Brain (tissue), 1 donor: Measurements from ENCODE around the genes FOSB, SNRPD2, QPCTL, NANOS2 and GNG8.

DNA sequence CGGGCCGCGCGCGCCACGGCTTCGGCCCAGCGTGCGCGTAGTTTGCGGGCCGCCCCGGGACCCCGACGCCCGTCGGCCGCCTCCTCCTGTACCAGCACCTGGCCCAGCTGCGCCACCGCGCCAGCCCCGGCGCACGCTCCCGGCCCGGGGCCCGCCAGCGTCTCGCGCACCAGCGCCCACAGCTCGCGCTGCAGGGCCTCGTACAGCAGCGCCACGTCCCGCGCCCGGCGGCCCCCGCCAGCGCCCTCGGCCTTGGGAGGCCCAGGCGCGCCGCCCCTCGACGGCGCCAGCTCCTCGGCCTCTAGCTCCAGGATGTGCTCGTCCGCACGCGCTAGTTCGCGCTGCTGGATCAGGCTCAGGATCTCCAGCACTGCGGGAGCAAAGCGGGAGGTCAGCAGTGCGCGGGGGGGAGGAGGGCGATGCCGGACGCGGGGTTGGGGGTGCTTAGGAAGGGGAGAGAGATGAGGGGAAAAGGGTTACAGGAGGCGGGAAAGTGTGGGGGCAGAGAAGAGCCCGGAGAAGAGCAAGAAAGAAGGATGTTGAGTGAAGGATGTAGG is 10.7 kb downstream of the EXOC3L2 start:
- RRBS: 8% methylated on average over 38 of the region's 66 CpGs

GRCh38 chr19:45264931-45265130 is 13.8 kb downstream of the MARK4 start:
- RRBS: 92% methylated on average over 2 of the region's 5 CpGs

DNA sequence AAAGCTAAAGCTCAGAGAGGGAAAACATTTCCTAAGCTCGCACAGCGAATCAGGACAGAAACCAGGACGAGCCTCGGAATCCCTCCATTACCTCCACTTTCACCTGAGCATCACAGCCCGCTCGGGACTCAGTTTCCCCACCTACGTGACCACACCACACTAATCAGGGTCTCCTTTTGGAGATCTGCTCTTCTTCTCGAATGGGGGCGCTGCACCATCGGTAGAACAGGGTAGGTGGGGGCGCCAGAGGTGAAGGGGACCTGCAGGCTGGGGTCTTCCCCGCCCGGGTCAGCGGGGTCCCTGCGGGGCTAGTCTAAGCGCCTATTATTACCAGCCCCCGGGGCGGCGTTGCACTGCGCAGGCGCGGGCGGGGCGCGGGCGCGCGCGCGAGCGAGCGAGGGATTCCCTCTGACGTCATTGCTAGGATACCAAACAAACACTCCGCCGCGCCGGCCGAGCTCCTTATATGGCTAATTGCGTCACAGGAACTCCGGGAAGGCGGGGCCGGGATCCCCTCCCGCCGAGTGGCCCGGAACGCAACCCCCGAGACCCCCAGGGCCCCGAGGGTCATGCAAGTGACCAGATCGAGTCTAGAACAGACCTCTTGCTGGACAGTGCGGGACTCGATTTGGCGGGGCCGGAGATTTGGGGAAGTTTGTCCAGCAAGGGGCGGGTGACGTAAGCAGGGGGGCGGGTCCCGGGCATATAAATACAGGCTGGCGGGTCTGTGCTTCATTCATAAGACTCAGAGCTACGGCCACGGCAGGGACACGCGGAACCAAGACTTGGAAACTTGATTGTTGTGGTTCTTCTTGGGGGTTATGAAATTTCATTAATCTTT is at the start of gene FOSB:
Gene FOSB (plus strand): TSS at position 735 of the 841 bp plus-strand sequence.
- RRBS: under 1% methylated on average over 24 of the region's 62 CpGs

DNA sequence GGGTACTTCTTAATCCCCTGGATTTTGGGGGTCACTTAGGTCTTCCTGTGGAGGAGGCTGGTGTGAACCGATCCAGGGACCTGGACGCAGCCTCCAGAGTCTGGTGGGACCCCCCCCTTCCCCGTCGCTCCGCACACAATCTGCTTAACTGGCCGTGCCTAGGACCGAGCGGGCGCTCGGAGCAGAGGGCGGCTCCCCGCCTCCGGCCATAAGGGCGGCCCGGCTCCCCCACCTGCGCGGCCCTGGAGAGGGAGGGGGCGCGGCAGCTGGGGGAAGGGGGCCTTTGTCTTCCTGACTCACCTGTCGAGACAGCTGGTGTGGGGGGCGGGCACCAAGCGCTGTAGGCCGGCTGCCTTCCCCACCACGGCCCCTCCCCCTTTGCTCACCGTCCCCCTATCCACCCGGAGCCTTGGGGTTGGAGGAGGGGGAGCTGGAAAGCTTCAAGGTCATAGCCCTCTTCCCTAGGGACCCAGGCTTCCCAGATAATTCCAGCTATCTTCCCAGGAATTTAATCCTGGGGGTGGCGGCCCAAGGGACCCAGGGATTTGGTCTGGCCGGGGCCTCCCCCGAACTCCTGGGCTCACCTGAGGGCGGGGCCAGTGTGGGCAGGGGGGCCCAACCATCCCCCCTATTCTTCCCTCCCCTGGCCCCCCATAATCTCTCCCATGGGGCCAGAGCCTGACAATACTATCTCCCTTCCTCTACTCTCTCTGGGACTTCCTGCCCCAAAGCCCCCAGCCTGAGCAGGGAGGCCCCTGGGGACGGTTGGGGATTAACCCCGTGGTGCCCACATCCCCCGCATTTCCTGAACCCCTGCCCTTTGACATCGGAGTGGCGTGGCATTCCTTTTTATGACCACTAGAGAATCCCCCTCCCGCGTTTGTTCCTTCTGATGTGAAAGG is 1.3 kb downstream of the VASP start:
- RRBS: 3% methylated on average over 4 of the region's 37 CpGs

DNA sequence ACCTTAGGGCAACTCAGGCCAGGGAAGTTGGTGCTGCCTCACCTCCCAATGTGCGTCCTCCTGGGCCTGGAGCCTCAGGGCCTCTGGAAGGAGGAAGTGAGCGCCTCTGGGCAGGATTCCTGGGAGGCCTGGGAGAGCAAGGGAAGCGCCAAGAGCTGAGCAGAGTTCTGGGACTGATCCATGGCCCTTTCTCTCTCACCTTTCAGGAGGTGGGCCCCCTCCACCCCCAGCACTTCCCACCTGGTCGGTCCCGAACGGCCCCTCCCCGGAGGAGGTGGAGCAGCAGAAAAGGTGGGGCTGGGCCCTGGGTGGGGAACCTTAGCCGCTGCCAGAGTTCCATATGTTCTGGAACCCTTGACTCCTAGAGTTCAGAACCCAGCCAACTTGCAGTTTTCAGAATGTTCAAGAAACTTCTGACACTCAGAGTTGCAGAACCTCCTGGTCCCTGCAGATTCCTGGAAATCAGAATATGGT is 13.9 kb downstream of the VASP start:
- RRBS: no CpG with 5 or more reads among the region's 8 CpGs

GRCh38 chr19:45645906-45646461 is 6.8 kb upstream of the EML2 start:
- RRBS: no CpG with 5 or more reads among the region's 21 CpGs

- RRBS: no CpG with 5 or more reads among the region's 20 CpGs
Observed at GRCh38 chr19:45691802-45692137, at the start of gene SNRPD2. SNRPD2 (minus strand) TSS chr19:45691953.

- RRBS: 3% methylated on average over 3 of the region's 77 CpGs
Observed at GRCh38 chr19:45692138-45693310, at the start of gene QPCTL. QPCTL (plus strand) TSS chr19:45692666.

DNA sequence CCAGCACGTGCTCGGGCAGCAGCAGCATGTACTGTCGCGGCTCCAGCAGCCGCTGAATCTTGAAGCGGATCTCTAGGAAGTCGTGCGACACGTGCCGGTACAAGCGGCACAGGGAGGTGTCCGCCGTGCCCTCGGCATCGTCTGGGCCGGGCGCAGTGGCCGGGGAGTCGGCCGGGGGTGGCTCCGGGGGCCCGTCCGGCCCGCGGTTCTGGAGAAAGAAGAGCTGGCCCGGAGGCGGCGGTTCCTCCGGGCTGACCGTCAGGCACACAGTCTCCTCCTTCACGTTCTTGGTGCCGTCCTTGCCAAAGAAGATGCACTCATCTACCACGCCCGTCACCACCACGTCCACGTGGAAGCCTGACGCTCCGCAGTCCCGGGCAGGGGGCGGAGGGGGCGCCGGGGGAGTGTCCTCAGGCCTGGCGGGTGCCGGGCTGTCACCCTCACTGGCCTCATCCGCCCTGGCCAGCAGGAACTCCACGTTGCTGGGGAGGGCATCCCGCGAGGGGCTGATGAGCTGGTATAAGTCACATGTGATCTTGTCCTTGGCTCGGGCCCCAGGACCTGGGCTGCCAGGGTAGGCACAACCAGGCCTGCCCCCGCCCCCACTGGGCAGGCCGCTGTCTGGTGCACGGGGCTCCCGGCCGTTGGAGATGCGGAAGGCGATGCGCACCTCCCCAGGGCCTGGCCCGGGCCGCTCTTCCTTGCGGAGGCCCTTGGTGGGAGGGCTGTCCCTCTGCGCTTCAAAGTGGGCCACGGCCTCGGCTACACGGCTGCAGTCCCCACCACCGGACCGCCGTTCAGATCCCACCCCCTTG is 18.4 kb downstream of the FBXO46 start:
- RRBS: 85% methylated on average over 19 of the region's 67 CpGs

DNA sequence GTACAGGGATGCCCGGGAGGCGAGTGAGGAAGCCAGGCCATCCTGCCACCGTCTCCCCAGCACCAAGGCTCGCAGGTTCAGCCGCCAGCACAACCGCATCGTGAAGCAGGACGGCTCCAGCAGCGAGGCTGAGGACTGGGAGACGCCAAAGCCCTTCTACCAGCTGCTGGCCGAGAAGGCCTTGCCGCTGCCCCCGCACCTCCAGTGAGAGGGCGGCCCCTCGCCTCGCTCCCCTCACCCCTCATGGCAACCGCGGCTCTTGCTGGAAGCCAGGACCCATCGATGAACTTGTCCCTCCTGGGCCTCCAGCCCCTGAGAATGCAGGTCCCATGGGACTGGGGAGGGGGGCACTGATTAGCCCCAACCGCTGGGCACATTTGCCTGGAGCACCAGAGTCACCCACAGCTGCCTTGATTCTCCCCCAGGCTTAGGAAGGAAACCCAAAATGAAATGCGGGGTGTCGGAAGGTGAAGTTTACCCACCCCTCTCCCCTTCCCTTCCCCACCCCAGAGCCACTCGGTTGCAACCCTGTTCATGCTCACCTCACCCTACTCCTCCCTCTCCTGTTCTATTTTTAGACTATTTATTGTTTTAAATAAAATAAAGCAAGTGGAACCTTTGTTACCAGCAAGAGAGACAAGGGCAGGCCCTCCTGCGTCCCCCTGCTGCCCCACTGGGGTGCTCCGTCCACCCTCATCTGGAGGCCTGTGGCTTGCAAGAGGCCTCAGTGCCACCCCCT is 5.0 kb downstream of the SIX5 start:
- RRBS: no CpG with 5 or more reads among the region's 25 CpGs

DNA sequence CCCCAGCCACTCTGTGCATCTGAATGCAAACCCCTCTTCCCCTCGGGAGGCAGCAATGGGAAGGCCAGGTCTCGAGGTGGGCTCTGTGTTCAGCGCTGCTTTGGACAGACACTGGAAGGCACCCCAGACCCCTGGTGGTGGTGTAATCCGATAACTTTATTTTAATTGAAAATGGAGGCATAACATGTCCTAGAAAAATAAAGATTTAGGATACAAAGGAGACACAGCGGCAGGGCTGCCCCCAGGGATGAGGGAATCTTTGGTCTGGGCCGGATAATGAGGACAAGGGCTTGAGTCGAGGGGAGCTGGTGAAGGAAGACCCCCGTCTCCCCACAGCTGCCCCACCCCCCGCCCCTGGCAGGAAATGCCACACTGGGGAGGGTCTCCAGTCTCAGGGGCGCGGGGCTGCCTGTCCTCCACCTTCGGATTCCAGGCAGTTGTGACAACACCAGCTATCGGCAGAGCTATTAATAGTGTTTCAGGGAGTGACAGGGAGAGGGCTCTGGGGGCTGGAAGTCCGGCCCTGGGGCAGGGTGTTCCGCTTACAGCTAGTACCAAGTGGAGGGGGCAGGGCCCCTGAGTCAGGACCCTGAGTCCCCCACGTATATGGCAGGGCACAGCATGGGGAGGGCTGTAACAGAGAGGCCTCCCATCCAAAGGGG is 4.3 kb downstream of the SIX5 start:
- RRBS: no CpG with 5 or more reads among the region's 16 CpGs

DNA sequence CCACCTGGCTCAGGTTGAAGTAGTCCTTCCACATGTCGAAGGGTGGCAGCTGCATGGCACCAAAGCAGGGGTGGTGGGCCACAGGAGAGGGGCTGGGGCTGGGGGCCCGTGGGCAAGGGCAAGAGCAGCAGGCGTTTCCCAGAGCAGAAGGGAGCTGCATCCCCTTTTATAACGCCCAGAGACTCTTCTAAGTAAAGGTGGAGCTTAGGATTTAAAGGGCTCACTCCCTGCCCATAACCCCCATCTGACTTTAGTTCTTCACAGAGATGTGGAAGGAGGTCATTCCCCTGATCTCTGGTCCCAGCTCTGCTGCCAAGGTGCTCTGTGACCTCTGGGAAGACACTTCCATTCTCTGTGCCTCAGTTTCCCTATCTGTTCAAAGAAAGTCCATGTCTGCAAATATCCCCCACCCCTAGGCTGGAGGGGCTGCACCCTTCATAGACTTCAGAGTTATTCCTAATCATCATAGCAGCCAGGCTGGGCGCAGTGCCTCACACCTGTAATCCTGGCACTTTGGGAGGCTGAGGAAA is at the start of gene NANOS2:
Gene NANOS2 (minus strand): TSS at position 140 of the 530 bp plus-strand sequence.
- RRBS: no CpG with 5 or more reads among the region's 5 CpGs

GRCh38 chr19:45971860-45972550 is 1.7 kb downstream of the NOVA2 start:
- RRBS: no CpG with 5 or more reads among the region's 13 CpGs

- RRBS: no CpG with 5 or more reads among the region's 2 CpGs
Observed at GRCh38 chr19:46132336-46132747, 7.9 kb upstream of the IGFL3 start.

GRCh38 chr19:46193042-46193447 is 36.5 kb upstream of the IGFL1 start:
- RRBS: no CpG with 5 or more reads among the region's 11 CpGs

DNA sequence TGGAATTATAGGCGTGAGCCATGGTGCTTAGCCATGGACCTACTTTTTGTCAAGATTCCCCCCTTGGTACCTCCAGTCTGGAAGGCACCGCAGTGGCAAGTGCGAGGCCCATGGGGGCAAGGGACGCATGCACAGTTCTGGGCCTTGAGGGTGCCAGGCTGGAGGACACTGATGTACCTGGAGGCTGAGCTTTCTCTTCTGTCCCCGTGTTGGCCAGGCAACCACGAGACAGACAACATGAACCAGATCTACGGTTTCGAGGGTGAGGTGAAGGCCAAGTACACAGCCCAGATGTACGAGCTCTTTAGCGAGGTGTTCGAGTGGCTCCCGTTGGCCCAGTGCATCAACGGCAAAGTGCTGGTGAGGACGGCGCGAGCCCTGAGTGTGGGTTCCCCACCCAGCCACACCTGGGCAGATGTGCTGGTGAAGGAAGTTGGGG is 26.5 kb downstream of the CCDC8 start:
- RRBS: no CpG with 5 or more reads among the region's 16 CpGs

DNA sequence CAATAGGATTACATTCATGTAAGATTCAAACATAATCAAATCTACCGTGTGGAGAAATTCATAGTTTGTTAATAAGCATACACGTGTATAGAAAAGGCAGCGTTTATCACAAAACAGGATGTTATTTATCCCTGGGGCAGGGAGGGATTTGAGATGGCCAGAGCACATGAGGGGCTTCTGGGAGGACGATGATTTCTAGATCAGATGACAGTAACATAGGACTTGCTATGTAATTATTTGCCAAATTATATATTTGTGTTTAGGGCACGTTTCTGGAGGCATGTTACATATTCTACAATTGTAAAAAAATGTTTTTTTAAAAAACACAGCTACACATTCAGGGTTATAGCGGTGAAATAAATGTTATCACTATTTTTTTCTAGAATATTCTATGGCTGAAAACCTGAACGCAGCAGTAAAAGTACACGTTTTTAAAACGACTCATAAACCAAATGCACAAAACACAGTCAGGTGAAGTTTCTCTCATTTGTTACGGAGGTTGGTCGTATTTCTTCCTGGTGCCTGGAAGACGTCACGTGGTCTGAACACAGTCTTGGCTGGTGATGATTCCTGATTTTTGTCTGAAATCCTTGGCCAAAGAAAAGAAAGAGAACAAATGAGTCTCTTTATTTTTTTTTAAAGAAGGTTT is 9.6 kb upstream of the PNMA8A start:
- RRBS: no CpG with 5 or more reads among the region's 13 CpGs

- RRBS: 12% methylated on average over 12 of the region's 37 CpGs
Observed at GRCh38 chr19:46635846-46636901, at the start of gene GNG8. GNG8 (minus strand) TSS chr19:46636202.

GRCh38 chr19:46658965-46660174 is 1.6 kb downstream of the DACT3 start:
- RRBS: no CpG with 5 or more reads among the region's 34 CpGs

DNA sequence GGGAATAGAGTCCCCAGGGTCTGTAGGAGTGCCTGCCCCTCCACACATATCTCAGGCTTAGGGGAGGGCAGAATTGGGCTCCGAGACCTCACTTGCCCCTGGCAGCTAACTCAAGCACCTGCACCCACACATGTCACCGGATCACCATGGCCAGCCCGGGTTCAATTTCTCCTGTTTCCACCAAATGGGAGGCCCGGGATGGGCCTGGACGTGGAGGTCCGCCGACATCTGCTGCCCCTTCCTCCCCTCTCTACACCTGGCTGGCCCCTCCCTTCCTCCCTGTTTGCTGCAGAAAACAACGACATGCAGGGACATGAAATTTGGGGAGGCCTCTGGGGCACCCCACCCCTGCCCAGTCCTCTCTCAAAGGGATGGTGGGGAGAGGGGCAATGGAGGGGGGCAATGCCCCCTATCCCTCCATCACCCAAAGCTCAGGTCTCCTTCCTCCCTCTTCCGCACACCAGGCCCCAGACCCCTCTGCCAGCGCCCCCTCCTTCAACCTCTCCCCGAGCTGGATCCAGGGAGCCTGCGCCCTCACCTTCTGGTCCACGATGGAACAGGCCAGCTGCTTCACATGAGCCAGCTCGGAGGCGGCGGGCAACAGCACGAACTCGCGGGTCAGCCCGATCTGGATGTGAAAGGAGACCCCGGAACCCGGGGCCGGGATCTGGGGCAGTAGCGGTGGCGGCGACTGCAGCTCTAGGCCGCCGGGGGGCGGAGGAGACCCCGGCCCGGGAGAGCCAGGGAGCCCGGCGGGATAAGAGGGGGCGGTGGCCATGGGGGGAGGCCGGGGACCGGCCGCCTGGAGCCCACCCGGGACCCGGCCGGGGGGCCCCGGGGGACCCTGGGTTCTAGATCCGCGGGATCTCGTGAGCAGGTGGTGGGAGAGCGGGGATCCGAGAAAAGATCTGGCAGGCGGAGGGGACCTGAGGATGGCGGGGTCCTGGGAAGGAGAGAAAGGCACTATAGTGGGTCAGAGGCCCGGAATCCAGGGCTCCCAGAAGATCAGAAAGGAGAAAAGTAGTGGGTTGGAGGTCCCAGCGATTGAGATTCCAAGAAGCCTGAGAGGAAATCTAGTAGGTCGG is 979 bp downstream of the PRKD2 start:
- RRBS: 22% methylated on average over 10 of the region's 51 CpGs